Mesenchymal stem cell of adipose (primary cell): ENCODE data around the genes APP, GRIK1, KRTAP19-1 and KRTAP11-1.

GRCh38 chr21:25918576-25919108, 183.9 kb downstream of the GABPA start:
- CAGE, long polyA plus RNA = no peak

GRCh38 chr21:25998129-25998630, 172.4 kb downstream of the APP start:
- CAGE, long polyA plus RNA = no peak

- CAGE, long polyA plus RNA = no peak
Observed at GRCh38 chr21:26068480-26069298, 101.9 kb downstream of the APP start.

GRCh38 chr21:26170442-26171491, at the start of gene APP:
TSS of gene APP (minus strand) at chr21:26170770.
- CAGE, long polyA plus RNA = no peak

- CAGE, long polyA plus RNA = no peak
Observed at GRCh38 chr21:26571900-26572614, 1.0 kb downstream of the CYYR1 start.

- CAGE, long polyA plus RNA = no peak
Observed at GRCh38 chr21:26837276-26838524, 7.5 kb downstream of the ADAMTS1 start.

- CAGE, long polyA plus RNA = no peak
Observed at GRCh38 chr21:28832266-28832612, 52.9 kb downstream of the N6AMT1 start.

DNA sequence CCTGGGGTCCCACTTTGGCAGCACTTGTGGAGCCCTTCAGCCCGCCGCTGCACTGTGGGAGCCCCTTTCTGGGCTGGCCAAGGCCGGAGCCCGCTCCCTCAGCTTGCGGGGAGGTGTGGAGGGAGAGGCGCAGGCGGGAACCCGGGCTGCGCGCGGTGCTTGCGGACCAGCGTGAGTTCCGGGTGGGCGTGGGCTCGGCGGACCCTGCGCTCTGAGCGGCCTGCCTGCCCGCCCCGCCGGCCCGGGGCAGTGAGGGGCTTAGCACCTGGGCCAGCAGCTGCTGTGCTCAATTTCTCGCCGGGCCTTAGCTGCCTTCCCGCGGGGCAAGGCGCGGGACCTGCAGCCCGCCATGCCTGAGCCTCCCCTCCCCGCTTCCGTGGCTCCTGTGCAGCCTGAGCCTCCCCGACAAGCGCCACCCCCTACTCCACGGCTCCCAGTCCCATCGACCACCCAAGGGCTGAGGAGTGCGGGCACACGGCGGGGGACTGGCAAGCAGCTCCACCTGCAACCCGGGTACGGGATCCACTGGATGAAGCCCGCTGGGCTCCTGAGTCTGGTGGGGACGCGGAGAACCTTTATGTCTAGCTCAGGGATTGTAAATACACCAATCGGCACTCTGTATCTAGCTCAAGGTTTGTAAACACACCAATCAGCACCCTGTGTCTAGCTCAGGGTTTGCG, 7.5 kb upstream of the LTN1 start:
- CAGE, long polyA plus RNA = no peak

GRCh38 chr21:29017772-29017980, 1.5 kb downstream of the RWDD2B start:
- CAGE, long polyA plus RNA = no peak

GRCh38 chr21:29037789-29038364, 13.4 kb downstream of the USP16 start:
- CAGE, long polyA plus RNA = no peak

- CAGE, long polyA plus RNA = no peak
Observed at GRCh38 chr21:29079079-29079483, 5.6 kb upstream of the CCT8 start.

DNA sequence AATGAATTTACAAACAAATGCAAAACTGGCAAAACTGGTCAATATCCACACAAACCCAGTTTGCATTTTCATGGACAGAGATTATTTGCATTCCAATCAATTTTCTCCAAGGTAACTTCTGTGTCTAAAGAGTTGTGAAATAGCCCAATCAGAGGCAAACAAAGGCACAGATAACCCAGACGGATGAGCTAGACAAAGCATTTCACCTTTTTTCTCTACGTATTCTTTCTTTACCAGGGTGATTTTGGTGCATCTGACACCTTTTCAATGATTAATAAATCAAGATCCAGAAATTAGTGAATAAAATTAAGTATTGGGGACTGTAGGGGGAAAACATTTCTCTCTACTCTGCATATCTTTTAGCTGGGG, 64.0 kb downstream of the MAP3K7CL start:
- CAGE, long polyA plus RNA = no peak

DNA sequence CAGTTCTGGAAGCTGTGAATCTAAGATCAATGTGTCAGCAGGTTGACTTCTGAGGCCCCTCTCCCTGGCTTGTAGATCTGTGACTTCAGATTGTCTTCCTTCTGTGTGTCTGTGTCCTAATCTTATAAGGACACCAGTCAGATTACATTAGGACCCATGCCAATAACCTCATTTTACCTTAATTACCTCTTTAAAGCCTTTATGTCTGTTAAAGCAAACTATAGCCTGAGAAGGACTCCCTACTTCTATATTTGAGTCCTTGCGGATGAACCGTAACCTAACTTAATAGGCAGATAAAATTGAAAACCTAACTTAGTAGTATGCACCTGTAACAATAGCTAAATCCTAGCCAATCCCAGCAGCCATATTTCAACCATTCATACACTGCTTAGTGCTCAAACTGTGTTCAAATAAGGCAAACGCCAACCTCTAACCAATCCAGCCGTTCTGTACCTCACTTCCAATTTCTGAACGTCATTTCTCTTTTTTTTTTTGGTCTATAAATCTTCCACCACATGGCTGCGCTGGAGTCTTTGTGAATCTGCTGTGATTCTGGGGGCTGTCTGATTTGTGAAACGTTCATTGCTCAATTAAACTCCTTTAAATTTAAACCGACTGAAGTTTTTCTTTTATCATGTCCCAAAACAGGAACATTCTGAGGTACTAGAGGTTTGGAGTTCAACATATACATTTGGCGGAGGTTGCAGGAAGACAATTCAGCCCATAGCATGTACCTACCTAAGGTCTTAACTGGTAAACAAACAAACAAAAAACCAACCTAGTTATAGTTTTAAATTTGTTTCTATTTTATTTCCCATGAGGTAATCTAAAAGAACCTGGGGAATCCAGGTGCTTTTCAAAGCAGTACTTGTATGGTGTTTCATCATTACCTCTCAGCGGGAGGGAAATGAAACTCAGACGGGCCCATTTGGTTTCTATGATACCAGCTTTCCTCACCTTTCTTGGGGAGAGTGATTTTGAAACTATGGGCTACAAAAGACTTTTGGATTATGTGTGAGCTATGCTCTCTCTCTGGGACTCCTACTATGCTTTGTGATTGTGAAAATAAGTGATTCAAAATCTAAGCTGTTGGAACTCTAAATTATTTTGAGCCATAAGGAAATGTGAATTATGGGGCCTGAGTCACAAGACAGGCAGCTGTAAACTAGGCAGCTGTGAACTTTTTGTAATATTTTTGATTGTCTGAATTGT, 65.5 kb upstream of the BACH1 start:
- CAGE, long polyA plus RNA = no peak

DNA sequence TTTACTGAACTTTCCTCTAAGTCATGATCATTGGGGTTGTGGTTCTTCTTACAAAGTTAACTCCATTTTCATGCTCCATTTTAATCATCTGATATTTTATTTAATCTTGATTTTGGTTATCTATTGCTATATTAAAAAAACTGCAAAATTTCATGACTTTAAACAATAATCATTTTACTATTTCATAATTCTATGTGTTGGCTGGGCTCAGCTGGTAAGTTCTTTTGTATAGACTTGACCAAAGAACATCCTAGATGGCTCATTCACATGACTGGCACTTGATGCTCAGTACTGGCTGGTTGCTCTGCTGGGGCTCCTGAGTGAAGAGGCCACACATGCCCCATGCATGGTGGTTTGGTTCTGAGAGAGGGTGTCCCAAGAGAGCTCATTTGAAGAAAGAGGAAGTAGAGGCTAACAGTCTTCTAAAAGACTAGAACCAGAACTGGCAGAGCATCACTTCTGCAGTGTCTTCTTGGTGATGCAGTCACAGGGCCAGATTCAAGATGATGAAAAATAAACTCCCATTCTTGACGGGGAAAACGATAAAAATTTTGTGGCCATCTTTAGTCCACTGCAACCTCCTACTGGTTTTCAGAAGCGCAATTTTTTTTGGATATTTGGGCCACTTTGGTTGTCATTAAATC, 5.3 kb upstream of the BACH1 start:
- CAGE, long polyA plus RNA = no peak

GRCh38 chr21:29326438-29327483, 28.0 kb downstream of the BACH1 start:
- CAGE, long polyA plus RNA = no peak

DNA sequence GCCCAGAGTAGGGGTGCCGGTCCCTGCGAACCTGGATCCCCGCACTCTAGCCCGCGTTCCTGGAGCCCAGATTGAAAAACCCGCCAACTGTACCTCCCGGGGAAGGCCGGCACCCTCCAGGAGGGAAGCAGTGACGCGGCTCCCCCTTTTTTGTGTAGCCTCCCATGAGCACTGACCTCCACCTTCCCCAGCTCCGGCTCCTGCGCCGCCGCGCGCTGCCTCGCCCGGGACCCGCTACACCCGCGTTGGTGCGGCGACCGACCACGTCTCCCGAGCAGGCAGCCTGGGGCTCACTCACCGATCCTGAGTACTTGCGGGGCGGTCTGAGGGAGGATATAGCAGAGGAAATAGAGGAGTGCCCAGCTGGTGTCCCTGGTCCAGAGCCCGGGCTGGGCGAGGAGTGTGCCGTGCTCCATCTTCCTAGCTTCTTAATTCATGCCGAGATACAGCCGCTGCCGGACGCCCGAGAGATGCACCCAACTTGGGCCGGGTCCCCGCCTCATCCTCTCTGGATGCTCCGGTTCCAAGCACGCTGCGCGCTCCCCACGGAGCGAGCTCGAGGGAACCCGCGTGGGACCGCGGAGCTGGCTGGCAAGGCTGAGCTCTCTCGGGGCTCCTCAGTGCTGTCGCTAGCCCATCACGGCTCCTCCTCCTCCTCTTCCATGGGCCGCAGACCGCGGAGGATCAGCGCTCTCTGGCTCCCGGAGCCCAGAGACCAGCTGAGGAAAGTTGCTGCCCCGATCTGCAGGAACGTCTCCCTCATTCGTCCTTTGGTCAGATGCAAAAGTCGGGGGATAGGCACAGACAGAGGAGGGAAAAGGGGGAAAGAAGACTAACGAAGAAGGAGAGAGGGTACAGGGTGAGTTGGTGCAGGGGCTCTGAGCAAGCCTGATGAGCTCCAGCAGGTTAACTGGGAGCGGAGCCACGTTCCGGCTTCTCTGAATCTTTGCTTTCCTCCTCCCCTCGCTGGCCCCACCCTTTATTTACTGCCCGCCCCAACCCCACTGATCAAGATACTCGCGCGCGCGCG, at the start of gene GRIK1:
TSS of gene GRIK1 (minus strand) at position 912 of the 1,030 bp plus-strand sequence.
- CAGE, long polyA plus RNA = no peak

DNA sequence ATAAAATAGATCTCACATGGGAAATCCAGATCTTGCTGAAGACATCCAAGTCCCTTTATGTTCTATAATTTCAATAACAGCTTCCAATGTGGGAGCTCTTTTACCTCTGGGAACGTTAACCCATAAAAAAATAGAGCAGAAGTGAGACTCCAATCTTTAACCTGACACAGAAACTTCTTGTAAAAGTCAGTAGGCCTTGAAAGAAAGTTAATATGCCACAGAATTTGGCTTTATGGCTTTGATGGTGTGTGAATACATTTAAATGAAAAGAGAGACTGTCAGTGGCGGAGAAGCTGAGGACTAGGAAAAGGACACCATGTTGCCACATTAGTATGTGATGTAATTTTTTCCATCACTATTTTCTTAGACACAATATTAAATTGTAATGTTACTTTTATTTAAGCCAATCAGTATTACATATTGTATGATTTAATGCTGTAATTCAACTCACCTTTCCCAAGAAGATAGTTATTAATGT, 17.4 kb upstream of the CLDN8 start:
- CAGE, long polyA plus RNA = no peak

GRCh38 chr21:30480188-30480435, at the start of gene KRTAP19-1:
TSS of gene KRTAP19-1 (minus strand) at chr21:30480367.
- CAGE, long polyA plus RNA = no peak

DNA sequence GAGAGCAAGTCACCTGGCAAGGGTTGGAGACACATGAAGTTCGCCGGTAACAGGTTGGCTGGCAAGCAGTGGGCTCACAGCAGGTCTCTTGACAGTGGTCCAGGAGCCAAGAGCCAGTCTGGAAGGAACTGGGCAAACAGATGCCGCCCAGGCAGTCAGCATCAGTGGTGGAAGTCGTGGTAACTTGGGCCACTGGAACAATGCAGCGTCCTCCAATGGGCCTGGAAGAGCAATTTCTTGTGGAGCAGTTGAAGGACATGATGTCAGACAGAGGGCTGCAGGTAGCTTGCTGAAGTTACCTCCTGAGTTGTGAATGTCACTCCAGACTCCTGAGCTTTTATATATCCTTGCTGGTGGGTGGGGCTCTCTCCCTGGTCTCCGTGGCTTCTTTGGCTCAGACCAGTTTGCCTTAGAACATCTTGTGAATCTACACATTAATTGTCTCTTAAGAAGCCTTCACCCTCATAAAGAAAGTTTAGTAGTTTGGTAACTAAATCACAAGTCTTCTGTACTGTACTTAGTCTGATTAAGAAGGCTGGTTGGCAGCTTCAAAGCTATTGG, at the start of gene KRTAP11-1:
TSS of gene KRTAP11-1 (minus strand) at position 315 of the 561 bp plus-strand sequence.
- CAGE, long polyA plus RNA = no peak

GRCh38 chr21:30986976-30987344, 51.3 kb downstream of the KRTAP19-8 start:
- CAGE, long polyA plus RNA = no peak